ENCODE measurements around the genes ZNHIT6 and CLCA1.

GRCh38 chr1:84932937-84933639 lies 40.1 kb upstream of the LPAR3 start:
- PRO-cap, 2 experiments = no peak in any of the 2 experiments
- RAMPAGE, long total RNA, 5 experiments = no peak in any of the 5 experiments

DNA sequence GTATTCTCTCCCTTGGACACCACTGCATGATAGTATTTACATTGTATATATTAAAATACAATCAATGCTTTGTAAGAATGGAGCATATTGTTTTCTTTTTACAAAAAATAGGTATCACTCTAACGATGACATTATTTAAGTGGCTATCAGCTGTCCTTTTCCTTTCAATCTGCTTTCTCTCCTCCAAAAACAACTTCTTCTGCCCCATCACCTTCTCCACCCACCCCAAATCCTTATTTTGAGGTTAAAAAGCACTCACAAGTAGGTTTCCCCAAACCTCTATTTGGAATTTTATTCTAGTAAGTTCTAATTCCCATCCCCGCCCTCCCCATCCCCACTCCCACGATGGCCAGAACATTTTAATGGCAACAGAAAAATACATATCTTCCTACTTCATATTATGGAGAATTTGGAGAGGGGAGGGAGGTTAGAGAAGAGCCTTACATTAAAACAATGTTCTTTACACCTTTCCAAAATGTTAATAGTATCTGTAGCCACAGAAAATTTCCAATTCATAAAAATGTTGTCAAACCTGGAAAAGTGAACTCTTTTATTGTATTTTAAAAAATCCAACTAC lies 6.2 kb downstream of the C1orf52 start:
- PRO-cap, 2 experiments = no peak in any of the 2 experiments
- RAMPAGE, long total RNA, 5 experiments = no peak in any of the 5 experiments

- PRO-cap, 2 experiments = no peak in any of the 2 experiments
- RAMPAGE, long total RNA, 5 experiments = no peak in any of the 5 experiments
Observed at GRCh38 chr1:85289868-85290469, 13.5 kb upstream of the BCL10 start.

- PRO-cap, 2 experiments = no peak in any of the 2 experiments
- RAMPAGE, long total RNA, 5 experiments = no peak in any of the 5 experiments
Observed at GRCh38 chr1:85350885-85351128, 74.4 kb upstream of the BCL10 start.

DNA sequence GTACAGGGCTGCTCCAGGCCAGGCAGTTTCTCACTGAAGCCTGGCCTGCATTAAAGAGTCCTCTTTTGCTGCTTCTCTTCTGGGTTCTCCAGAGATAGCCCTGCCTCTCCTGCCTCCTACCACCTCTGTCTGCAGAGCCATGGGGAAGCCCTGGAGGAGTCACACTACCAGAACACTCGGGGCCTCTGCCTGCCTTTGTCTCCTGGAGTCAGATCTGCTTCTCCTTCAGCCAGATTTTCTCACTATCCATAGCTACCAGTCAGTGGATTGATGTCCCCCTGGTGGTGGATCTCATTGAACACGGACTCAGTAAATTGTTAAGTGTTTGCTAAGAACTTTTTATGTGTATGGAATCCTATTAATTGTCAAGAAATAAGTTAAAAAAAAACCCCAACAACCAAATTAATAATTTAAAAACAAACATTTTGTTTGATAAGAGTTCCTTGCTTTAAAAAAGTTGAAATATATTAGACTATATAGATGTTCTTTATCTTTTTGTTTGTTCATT lies 37.8 kb upstream of the DDAH1 start:
- PRO-cap, 2 experiments = no peak in any of the 2 experiments
- RAMPAGE, long total RNA, 5 experiments = no peak in any of the 5 experiments

DNA sequence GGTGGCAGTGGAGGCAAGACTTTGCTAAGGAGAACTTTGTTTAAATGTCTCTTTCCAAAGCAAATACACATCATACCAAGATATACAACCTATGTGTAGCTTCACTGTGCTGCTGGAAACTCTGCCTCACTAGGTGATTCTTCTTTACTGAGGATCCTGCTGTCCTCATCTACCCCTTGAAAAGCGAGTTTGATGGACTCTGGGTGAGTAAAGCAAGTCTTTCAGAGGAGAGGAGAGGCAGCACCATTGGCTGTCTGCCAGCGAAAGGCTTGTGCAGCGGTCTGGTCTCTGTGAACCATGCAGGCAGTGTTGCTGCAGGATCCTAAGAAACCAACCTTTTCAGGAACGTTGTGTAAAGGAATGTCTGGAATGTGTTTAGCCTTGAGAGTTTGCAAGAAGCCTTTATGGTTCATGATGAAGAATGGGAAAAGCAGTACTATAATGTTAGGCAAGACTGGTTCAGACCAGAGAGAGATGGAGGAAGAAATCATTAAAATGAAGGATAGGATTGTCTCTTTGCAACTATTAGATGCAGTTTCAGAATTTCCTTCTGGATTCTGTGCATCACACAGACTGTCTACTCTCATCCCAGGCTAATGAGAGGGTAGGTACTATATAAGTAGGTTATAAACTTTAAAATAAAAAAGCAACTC lies 53.4 kb upstream of the CCN1 start:
- PRO-cap, 2 experiments = no peak in any of the 2 experiments
- RAMPAGE, long total RNA, 5 experiments = no peak in any of the 5 experiments

GRCh38 chr1:85578674-85579018 lies 1.9 kb upstream of the CCN1 start:
- PRO-cap, 2 experiments = peak in 2 of 2 experiments; most common plus-strand start chr1:85578767 (in 1)
- RAMPAGE, long total RNA, 5 experiments = no peak in any of the 5 experiments

- PRO-cap, 2 experiments = no peak in any of the 2 experiments
- RAMPAGE, long total RNA, 5 experiments = no peak in any of the 5 experiments
Observed at GRCh38 chr1:85629543-85630132, 49.1 kb downstream of the CCN1 start.

DNA sequence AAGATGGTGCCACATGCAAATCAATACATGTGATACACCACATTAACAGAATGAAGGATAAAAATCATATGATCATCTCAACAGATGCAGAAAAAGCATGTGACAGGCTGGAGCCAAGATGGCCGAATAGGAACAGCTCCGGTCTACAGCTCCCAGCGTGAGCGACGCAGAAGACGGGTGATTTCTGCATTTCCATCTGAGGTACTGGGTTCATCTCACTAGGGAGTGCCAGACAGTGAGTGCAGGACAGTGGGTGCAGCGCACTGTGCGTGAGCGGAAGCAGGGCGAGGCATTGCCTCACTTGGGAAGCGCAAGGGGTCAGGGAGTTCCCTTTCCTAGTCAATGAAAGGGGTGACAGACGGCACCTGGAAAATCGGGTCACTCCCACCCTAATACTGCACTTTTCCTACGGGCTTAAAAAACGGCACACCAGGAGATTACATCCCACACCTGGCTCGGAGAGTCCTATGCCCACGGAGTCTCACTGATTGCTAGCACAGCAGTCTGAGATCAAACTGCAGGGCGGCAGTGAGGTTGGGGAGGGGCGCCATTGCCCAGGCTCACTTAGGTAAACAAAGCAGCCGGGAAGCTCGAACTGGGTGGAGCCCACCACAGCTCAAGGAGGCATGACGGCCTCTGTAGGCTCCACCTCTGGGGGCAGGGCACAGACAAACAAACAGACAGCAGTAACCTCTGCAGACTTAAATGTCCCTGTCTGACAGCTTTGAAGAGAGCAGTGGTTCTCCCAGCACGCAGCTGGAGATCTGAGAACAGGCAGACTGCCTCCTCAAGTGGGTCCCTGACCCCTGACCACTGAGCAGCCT lies 61.4 kb downstream of the CCN1 start:
- PRO-cap, 2 experiments = no peak in any of the 2 experiments
- RAMPAGE, long total RNA, 5 experiments = no peak in any of the 5 experiments

GRCh38 chr1:85707503-85708892 lies at the start of gene ZNHIT6:
Gene ZNHIT6 (minus strand): TSS chr1:85708433.
- PRO-cap, 2 experiments = peak in 2 of 2 experiments; most common plus-strand start chr1:85708520 (in 2); most common minus-strand start chr1:85708415 (in 2)
- RAMPAGE, long total RNA, 5 experiments = start-site peak on the minus strand in 4 of 5 experiments, at chr1:85707998-85708455 at its widest, 21 to 226 reads per replicate

DNA sequence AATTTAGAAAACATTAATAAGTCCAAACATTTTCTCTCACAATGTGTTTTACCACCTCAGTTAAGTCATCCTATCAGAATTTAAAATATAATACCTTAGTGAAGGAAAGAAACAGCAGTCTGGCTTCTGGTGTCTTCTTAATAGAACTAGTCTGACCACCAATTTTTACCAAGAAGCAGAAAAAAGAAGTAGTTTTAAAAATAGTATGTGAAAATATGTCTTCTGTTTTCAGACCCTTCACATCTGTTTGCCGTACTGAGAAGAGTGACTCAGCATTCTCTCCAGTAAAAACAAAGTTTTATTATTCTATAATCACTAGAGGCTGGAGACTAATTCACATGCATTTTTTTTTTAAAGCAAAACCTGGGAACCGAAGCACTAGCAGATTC lies 163.8 kb downstream of the COL24A1 start:
- PRO-cap, 2 experiments = no peak in any of the 2 experiments
- RAMPAGE, long total RNA, 5 experiments = no peak in any of the 5 experiments

GRCh38 chr1:86468703-86469322 lies at the start of gene CLCA1:
Gene CLCA1 (plus strand): TSS chr1:86468927.
- PRO-cap, 2 experiments = no peak in any of the 2 experiments
- RAMPAGE, long total RNA, 5 experiments = no peak in any of the 5 experiments

- PRO-cap, 2 experiments = peak in 2 of 2 experiments; most common plus-strand start chr1:86504269 (in 2); most common minus-strand start chr1:86504149 (in 2)
- RAMPAGE, long total RNA, 5 experiments = no peak in any of the 5 experiments
Observed at GRCh38 chr1:86504044-86504606, 35.4 kb downstream of the CLCA1 start.

GRCh38 chr1:86648123-86648749 lies 56.1 kb upstream of the SH3GLB1 start:
- PRO-cap, 2 experiments = no peak in any of the 2 experiments
- RAMPAGE, long total RNA, 5 experiments = no peak in any of the 5 experiments

GRCh38 chr1:86705046-86705940 lies 917 bp downstream of the SH3GLB1 start:
- PRO-cap, 2 experiments = peak in 2 of 2 experiments; most common plus-strand start chr1:86705525 (in 2); most common minus-strand start chr1:86705146 (in 2)
- RAMPAGE, long total RNA, 5 experiments = no peak in any of the 5 experiments

GRCh38 chr1:86749069-86750099 lies 45.0 kb downstream of the SH3GLB1 start:
- PRO-cap, 2 experiments = no peak in any of the 2 experiments
- RAMPAGE, long total RNA, 5 experiments = no peak in any of the 5 experiments

- PRO-cap, 2 experiments = no peak in any of the 2 experiments
- RAMPAGE, long total RNA, 5 experiments = no peak in any of the 5 experiments
Observed at GRCh38 chr1:86915939-86916265, 1.5 kb downstream of the HS2ST1 start.

DNA sequence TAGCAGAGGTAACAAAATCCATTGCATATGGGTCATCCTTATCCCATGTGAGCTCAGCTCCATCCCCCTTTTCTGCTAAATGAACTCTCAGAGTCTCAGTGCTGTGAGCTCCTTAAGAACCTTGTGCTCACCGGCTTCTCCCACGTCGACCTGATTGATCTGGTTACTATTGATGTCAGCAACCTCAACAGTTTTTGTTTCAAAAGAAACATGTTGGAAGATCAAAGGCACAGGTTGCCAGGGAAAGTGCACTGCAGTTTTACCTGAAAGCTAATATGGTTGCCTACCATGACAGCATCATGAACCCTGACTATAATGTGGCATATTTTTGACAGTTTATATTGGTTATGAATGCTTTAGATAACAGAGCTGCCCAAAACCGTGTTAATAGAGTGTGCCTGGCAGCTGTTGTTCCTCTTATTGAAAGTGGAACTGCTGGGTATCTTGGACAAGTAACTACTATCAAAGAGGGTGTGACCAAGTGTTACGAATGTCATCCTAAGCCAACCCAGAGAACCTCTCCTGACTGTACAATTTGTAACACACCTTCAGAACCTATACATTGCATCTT lies 131.4 kb downstream of the HS2ST1 start:
- PRO-cap, 2 experiments = no peak in any of the 2 experiments
- RAMPAGE, long total RNA, 5 experiments = no peak in any of the 5 experiments

GRCh38 chr1:87327499-87327906 lies 1.2 kb upstream of the LMO4 start:
- PRO-cap, 2 experiments = no peak in any of the 2 experiments
- RAMPAGE, long total RNA, 5 experiments = no peak in any of the 5 experiments

DNA sequence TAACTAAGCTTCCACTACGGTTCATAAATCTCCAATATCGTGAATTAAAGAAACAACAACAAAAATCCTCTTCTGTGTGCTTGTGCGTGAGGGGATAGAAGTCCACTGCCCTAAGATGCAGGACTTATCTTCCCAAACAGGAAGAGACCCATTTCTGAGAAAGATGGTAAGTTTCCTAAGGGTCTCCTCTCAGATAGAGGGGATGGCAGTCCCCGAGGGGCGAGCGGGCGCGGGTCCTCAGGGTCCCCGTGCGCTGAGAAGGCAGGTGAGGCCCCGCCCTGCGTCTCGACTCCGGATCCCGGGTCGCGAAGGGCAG lies 815 bp upstream of the LMO4 start:
- PRO-cap, 2 experiments = no peak in any of the 2 experiments
- RAMPAGE, long total RNA, 5 experiments = no peak in any of the 5 experiments

Data from thyroid gland (tissue), 7 donors.